Pericardium fibroblast (primary cell): ENCODE data around the gene SV2C.

GRCh38 chr5:73931105-73931269 is 305.0 kb downstream of the ARHGEF28 start:
- RAMPAGE, long total RNA = no peak

GRCh38 chr5:74185758-74185996 is 454.9 kb downstream of the ENC1 start:
- RAMPAGE, long total RNA = no peak

DNA sequence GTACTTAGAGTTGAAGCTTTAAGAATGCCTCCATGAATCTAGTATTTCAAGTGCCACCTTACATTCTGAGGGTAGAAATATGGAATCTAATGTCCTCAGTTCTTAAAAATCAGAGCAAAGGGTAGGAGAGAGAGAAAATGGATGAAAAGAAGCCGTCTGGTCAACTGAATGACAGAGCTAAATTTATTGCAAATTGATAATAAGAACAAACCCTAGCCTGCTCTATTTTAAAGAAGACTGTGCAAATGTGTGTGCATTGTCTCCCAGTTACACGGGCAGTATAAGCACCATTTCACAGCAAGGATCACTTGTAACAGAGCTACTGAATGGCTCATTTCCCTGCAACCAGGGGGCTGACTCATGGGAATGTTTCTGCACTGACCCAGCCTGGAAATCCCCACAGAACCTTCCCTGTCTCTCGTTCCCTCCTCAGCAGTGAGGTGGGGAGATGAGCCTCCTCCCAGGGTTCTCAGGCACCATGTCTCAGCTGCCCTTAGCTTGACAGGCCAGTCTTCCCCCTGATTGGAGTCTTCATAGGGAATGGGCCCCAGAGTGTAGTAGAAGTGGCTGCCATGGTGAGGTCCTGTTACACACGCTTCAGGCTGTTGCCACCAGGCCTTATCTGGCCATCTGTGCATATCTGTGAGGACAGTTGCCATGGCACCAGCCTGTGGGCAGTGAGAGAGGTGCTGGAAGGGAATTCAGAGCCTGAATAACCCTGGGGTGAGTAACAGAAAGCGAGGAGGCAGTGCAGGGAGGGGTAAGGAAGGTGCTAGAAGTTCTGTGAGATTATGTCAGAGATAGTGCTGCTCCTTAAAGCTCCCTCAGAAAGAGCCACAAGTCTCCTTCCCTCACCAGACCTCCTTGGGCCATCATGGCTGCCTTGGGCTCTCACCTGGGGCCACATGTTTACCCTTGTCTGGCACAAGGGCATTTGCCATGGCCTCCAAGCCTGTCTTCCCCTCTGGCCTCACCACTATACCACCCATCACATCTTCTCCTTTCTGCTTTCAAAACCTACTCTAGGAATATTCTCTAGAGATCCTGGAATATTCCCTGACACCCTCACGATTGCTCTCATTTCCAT is 324.4 kb downstream of the ENC1 start:
- RAMPAGE, long total RNA = no peak

GRCh38 chr5:74415766-74416179 is 224.8 kb downstream of the ENC1 start:
- RAMPAGE, long total RNA = no peak

- RAMPAGE, long total RNA = no peak
These were observed 14.4 kb downstream of the NSA2 start for GRCh38 chr5:74781424-74781949.

GRCh38 chr5:75048362-75048860 is 3.9 kb downstream of the GCNT4 start:
- RAMPAGE, long total RNA = no peak

DNA sequence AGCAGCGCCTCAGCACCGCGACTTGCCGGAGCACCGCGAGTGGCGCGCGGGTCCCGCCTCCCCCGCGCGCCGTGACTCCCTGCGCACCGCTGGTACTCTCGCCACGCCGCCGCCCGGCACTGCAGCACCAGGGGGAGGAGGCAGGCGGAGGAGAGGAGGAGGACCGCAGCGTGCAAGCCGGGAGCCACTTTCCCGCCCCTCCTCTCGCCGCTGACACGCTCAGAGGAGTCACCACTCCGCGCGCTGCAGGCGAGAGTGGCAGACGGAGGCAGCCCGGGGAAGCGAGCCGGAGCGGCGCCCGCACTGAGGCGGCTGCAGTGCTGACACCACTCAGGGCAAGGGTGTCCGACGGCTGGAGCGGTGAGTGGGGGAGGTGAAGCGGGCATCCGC is at the start of gene SV2C:
Gene SV2C, plus strand, starts transcription at position 231 of the 390 bp plus-strand sequence.
- RAMPAGE, long total RNA = no peak

DNA sequence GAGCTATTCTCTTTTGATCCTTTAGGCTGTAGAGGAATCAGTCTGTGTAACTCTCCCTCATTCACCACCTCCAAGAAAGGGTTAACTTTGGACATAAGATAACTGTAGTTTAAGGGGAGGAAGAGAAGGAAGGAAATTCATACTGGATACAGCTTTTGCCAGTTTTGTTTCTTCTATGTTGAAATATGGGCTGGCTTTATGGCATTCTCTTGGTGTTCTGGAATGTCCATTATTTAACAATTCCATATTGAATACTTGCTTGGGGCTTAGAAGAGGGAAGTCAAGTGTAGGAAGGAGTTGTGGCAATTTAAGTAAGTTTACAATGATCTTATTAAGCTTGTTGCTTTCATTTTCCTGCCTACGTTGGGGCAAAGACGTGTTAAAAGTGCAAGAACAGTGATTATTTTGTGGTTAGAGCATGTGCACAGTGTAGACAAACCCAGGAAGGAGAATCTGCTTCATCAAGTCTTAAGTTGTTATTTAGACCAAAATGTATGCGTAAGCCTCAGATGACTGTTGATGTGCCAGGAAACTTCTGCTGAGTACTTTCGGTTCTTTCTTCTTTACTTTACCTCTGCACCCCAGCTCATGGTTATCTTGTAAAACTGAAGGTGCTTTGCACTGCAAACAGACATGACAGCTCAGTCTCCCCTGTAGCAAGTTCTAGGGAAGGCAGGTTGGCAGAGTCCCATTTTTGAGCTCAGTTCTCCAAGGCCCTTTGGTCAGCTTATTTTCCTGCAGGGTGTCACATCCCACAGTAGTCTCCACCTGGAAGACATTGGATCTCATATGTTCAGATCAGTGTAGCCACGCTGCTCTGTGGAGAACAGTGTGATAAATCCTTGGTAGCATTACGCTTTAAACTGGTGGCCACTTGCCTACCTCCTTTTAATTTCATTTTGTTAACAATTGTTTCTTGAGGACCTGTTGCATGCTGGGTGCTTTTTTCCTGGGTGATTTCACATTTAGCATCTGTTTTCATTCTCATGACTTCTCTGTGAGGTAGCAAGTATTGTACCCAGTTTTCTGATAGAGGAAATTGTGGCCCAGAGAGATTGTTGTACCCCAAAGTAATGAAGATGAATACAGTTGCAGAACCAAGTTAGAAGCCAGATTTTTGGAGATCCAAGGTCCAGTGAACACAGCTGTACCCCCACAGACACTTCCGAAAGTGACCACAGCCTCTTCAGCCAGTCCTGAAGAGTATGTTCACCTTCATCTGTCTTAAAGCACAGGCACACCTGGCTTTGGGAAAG is 75.6 kb downstream of the F2RL2 start:
- RAMPAGE, long total RNA = no peak

- RAMPAGE, long total RNA = no peak
These were observed 3.0 kb downstream of the F2RL2 start for GRCh38 chr5:76619915-76620864.

GRCh38 chr5:76804206-76804889 is 14.5 kb upstream of the F2RL1 start:
- RAMPAGE, long total RNA = no peak

DNA sequence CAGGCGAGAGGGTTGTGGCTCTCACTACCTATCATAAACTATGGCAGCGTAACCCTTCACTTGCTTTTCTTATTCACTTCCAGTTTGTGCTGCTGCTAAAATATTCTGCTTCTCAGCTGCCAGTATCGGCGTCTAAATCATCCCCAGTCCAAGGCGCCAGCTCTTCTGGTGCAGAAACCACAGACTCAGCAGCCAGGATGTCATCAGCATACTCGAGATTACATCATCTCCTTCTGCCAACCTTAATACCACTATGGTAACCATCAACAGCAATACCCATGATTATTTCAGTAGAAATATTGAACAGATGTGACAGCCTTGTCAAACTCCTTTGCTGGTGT is 159.9 kb upstream of the TBCA start:
- RAMPAGE, long total RNA = no peak

- RAMPAGE, long total RNA = no peak
These were observed 20.4 kb downstream of the LHFPL2 start for GRCh38 chr5:78628016-78628762.

GRCh38 chr5:78972963-78973162 is 12.2 kb downstream of the ARSB start:
- RAMPAGE, long total RNA = no peak

- RAMPAGE, long total RNA = no peak
These were observed 1.3 kb downstream of the ARSB start for GRCh38 chr5:78983625-78984415.

DNA sequence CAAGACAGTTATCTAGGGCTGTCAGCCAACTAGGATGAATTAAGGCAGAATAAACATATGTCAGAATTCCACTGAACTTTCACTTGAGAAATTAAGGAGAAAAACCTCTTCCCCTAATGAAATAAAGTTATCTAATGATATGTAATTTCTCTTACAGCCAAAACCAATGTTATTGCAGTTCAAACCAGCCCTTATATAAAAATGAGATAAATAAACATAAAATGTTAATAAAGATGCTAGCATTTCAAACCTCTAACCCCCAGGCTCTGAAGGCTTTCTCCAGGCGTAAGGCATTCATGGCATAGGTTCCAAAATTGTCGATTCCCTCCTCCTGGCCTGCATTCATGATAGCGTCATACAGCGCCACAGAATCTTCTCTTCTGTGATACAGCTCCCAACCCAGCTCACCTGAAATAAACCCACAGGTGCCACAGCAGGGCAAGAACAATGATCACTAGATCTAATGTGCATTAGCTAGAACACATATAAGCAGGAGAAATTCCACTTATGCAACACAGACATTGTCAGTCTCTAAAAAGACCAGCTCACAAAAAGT is 41.1 kb upstream of the ARSB start:
- RAMPAGE, long total RNA = no peak

- RAMPAGE, long total RNA = no peak
These were observed 1.6 kb downstream of the BHMT2 start for GRCh38 chr5:79071075-79071736.

DNA sequence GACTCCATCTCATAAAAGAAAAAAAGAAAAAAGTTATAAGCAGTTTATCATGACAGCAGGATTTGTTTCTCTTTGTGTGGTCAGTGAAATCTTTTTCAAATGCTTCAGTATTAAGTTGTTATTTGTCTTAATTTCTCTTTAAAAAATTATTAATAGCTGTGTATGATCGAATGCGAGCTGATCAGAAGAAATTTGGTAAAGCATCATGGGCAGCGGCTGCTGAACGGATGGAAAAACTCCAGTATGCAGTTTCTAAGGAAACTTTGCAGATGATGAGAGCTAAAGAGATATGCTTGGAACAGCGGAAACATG is 55.0 kb downstream of the JMY start:
- RAMPAGE, long total RNA = no peak

GRCh38 chr5:79315871-79316371 is 80.0 kb downstream of the JMY start:
- RAMPAGE, long total RNA = no peak

- RAMPAGE, long total RNA = no peak
These were observed 86.6 kb downstream of the JMY start for GRCh38 chr5:79322613-79322932.

DNA sequence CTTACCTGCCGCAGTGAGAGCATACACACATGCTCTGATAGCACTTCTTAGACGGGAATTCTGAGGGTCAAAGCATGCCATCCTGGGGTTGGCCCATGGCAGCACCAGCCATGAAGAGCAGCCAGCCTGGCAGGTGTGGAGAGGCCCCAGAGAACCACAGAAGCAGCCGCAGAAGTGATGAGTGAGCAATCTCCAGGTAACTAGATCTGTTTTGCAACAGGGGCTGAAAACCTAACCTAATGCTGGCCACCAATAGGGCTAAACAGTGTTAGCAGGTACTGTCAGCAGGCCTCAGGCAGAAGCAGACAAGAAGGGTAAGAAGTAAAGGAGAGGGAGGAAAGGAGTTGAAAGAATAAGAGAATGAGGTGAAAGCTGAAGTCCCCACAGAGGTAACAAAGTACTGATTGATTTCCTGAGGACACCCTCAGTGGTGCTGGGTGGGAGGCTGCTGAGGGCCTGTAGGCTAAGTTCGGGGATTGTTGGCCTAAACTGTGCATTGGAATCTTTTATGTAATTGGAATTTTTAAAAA is 33.6 kb upstream of the HOMER1 start:
- RAMPAGE, long total RNA = no peak